Non-pigmented ciliary epithelial cell (primary cell): ENCODE measurements around a stretch of chr17.

GRCh38 chr17:17811833-17812617 is 24.8 kb downstream of the SREBF1 start:
- RRBS, result 73% methylated on average over 2 of the region's 26 CpGs

- RRBS, result no CpG with 5 or more reads among the region's 9 CpGs
These were observed 21.2 kb downstream of the SREBF1 start for GRCh38 chr17:17815617-17816051.

- RRBS, result no CpG with 5 or more reads among the region's 8 CpGs
These were observed 15.9 kb downstream of the SREBF1 start for GRCh38 chr17:17820738-17821515.

DNA sequence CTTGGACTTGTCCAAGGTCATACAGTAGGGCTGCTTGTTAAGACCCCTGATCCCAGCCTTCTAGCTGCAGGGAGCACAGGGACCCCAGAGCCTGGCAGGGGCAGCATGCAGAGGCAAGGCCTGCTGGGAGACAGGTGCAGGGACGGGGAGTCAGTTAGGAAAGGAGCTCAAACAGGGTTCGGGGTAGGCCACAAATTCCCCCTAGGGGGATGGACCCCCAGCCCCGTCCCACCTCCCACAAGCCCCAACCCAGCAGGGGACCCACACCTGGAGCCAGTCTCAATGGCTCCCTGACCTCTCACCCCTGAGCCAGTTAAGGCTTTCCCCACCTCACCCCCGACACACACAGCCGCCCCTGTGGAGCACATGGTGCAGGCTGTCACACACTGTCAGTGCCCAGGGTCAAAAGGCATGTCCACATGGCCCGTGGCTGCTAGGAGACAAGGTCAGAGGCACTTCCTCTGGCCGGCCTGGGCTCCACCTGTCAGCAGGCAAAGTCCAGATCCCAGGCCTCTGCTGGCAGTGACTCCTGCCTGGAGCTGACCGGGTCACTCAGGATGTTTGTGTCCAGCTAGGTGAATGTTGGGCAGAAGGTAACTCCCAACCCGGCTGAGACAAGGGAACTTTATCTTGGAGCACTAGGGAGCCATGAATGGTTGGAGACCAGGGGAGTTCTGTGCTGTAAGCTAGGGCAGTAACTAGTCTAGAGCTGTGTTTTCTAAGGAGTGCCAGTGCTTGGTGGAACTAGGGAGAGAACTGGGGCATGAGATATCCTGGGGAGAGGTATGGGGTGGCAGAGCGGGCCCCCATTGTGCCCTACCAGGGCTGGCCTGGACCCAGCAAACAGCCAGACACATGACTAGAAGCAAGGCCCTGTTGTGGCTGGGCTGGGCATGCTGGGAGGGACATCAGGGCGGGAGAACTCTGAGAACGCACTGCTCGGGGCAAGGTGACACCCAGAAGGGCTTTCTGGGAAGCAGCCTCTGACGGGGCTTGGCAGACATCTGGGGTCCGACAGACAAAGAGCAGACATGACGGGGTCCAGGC is 6.0 kb downstream of the SREBF1 start:
- RRBS, result 34% methylated on average over 3 of the region's 16 CpGs

DNA sequence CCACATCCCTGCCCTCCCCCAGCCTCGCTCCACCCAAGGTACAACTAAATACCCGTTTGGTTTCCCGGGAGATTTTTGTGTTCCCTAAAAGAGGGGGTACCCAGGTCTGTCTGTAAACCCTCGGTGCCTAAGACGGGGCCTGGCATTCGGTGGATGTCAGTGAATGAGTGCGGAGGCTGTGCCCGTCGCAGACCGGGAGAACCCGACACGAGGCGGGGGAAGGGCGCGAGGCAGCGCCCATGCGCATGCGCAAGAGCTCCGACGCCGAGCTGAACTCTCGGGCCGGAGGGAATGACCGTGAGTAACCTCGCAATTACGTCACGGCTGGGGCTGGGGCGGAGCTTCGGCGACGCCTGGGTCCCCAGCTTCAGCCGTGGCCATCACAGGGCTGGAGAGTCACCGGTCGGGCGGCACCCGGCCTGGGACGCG is 744 bp downstream of the SREBF1 start:
- RRBS, result 2% methylated on average over 14 of the region's 38 CpGs

DNA sequence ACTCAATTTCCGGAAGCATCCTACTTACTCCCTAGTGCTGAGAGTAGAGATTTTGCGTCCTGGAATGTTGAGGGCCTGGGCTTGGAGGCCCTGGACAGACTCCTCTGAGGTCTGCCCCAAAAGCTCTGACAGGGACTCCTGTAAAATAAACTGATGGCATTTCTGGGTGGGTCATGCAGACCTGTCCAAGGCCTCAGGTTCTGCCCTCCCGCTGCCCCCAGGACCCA is 4.6 kb upstream of the SREBF1 start:
- RRBS, result no CpG with 5 or more reads among the region's 3 CpGs

- RRBS, result no CpG with 5 or more reads among the region's 11 CpGs
These were observed 50.9 kb downstream of the TOM1L2 start for GRCh38 chr17:17920951-17922114.

GRCh38 chr17:18182508-18182704 is 1.2 kb upstream of the ALKBH5 start:
- RRBS, result no CpG with 5 or more reads among the region's 7 CpGs

DNA sequence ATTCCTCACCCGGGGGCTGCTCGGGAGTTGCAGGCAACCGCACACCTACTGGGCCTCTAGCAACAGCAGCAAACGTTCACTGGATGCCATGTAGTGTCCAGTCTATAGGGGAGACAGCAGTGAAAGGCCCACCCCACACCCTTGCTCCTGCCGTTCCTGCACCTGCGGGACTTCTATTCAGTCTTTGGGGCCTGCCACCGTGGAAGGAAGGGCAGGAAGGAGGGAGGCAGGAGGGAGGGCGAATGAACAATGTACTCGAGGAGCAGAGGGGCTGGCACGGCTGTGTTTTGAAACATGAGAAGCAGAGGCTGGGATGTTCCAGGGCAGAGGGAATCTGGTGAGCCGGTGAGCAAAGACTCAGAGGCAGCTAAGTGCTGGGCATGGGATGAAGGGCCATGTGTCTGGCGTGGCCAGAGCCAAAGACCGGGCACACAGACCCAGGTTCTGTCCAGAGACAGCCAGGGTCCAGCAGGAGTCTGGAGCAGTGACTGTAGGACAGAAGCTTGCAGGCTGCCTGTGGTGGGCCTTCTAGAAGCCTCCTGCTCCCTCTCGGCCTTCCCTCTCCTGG is 15.3 kb downstream of the SLC5A10 start:
- RRBS, result 21% methylated on average over 4 of the region's 14 CpGs

- RRBS, result no CpG with 5 or more reads among the region's 44 CpGs
These were observed 16.3 kb upstream of the GRAPL start for GRCh38 chr17:19111049-19111557.

- RRBS, result no CpG with 5 or more reads among the region's 78 CpGs
These were observed 15.3 kb upstream of the GRAPL start for GRCh38 chr17:19111614-19112949.

DNA sequence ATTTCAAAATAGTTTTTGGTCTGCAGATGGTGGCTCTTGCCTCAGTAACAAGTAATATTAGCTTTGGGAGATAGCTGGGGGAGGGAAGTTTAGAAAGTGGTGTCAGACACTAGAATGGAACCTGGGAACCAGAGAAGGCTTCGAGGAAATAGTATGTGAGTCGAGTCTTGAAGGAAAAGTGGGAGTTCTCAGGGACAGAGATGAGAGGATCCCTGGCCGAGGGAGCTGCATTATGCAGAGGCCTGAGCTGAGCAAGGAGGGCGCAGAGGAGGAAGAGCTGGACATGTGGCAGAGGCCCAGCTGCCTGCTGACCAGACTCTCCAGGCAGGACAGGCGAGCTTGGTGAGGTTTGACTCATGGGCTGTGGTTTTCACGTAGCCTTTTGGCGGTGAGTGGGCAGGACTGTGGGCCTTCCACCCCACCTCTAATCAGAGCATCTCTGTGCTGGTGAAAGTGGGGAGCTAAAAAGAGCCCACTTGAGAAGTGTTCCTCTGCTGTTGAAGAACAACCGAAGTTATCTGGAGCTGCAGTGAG is 11.6 kb downstream of the EPN2 start:
- RRBS, result no CpG with 5 or more reads among the region's 8 CpGs

- RRBS, result no CpG with 5 or more reads among the region's 2 CpGs
These were observed 12.1 kb downstream of the EPN2 start for GRCh38 chr17:19249282-19249643.

GRCh38 chr17:19268671-19269022 is 31.5 kb downstream of the EPN2 start:
- RRBS, result no CpG with 5 or more reads among the region's 2 CpGs

- RRBS, result no CpG with 5 or more reads among the region's 12 CpGs
These were observed 17.4 kb downstream of the B9D1 start for GRCh38 chr17:19344975-19345659.

GRCh38 chr17:19446995-19447788 is 36.2 kb downstream of the RNF112 start:
- RRBS, result no CpG with 5 or more reads among the region's 6 CpGs

GRCh38 chr17:19502485-19502926 is 31.1 kb upstream of the SLC47A1 start:
- RRBS, result no CpG with 5 or more reads among the region's 9 CpGs

DNA sequence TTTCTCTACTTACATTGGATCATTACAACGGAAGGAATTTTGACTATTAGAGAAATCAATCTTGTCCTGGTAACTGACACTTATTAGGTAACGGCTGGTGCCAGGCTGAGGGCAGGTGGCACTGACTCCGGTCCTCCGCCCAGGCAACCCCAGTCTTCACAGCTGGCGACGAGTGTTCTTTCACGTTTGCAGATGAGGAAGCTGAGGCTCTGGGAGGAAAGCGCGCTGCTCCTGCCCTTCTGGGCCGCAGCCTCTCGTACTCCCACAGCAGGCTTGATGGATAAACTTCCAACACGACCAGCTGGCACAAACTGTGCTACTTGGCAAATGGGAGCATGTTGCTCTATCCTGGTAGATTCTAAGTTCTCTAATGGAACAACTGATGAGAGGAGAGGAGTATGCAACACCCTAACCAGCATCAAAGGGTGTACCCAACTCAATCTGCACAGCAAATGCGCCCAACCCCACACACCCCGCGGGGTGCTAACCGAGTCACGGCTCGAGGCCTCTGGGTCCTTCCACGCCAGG is 588 bp upstream of the SLC47A1 start:
- RRBS, result no CpG with 5 or more reads among the region's 19 CpGs

DNA sequence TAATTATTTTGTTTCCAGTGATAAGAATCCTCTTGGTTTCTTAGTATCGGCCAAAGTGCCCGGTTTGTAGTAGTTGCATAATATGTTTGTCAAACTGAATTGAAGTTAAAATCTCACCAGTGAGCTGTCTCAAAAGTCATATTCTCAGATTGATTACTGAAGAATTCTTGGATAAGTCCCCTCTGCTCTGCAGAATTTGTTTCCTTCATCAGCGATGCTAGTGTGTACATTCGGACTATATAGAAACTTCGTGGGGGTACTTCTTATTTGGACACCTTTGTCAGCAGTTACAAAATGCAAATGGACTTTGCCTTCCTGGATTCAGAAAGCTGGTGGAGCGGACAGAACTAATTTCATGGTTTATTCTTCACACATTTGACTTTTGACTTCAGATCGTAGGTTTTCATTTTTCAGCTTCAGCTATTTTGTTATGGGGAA is 28.2 kb downstream of the SLC47A1 start:
- RRBS, result no CpG with 5 or more reads among the region's 7 CpGs

DNA sequence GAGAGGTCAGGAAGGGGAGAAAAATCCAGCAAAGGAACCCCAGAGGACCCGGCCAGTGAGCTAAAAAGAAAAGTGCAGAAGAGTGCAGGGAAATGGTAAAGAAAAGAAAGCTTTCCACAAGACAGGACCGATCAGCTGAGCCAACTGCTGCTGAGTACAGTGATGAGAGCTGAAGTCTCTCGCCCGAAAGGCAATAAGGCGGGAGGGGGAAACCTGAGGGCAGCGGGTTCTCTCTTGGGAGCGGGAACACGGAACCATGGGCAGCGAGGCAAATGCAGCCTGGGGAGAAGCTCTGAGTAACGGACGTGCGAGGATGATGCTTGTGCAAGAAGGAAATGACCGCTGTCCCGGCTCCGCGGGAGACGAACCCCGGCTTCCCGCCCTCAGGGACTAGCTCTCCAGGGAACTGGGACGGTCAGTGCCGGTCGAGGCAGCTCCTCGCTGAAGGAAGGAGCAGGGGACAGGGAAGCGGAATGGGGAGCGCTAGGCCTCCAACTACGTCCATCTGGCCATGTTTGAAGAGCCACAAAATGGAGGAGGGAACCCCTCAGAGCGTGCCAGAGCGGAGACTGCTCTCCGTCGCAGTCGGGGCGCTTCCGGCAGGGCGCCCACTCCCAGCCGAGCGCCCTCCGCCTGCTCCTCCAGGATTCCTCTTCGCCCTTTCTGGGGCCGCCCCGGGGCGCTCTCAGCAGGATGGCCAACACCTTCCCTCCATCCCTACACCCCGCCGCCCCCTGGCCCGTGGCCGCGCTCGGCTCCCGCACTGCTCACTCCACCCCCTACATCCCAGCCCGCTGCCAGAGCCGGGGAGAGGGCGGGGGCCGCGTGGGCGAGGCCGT is 480 bp upstream of the ALDH3A2 start:
- RRBS, result 3% methylated on average over 19 of the region's 55 CpGs